ENCODE measurements around a stretch of chr2.

DNA sequence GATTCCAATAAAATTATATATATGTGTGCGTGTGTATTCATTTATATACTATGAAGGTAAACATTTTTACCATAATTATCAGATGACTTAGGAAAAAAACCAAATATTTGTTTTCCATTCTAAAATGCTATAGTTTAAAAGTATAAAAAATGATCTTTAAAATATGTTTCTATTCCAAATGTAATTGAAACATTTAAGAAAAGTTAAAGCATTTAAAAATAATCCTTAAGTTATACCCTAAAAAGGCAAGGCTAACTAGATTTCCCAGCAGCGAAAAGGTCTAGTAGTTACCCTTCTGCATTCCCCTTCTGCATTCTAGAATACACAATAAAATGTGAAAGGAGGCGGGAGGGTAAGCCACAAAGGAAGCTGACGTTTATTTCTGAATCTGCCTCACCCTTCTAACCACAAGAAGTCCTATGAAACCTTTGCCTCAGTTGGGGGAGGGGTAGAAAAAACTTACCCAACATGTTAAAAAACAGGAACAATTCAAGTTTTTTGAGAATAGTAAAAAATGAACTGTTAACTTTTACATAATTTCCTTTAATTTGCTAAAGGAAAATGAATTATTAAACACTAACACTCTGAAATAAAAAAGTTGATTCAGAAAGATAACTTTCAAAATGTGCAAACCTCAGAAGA lies 11.3 kb downstream of the STK17B start:
- CAGE, long polyA plus RNA: no peak
- RRBS: no CpG with 5 or more reads among the region's 4 CpGs

DNA sequence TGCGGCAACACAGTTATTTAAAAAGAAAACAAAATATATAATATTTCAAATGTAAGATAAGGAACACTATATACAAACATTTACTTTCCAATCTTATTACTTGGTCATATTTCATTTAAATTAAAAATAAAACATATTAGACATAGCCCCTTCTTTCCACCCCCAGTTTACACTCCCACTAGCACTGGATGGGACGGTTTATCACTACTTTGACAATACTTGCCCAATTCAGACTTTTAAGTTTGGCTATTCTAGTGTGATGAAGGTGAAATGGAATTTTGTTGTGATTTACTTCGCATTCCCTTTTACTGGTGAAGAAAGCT lies 6.1 kb downstream of the STK17B start:
- CAGE, long polyA plus RNA: no peak
- RRBS: no CpG with 5 or more reads among the region's 3 CpGs

DNA sequence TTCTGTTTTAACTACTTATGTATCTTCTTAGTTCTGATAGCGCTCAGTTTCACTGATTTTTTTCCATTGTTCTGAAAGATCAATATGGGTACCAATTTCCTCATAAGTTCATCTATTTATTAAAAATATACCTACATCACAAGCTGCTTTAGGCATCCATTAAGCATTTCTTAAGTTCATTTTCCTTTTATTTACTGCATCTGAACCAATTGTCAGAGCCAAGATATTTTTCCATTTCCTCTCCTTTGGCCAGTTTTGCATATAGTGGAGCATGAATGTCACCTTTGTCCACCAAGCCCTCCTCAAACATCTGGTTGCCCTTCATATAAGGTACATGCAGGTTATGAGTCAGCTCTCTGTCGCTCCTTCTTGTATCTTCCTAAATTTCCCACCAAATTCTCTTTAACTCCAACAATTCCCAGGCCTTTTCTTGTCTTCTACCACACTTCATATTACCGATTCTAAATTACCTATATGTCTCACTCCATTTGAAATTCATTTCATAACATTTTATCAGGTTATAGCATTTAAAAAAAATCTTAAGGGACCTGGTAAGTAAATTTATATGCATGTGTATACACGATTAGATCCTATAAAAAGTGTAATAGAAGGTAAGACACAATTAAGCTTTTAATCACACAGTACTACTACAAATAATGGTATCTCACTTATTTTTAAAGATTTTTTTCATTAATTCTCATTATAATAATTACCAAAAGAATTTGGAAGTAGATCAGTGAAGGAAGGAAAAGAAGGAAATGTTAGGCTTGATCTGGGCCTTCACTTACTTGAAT lies 5.2 kb downstream of the STK17B start:
- CAGE, long polyA plus RNA: no peak
- RRBS: no CpG with 5 or more reads among the region's 4 CpGs

- CAGE, long polyA plus RNA: no peak
- RRBS: no CpG with 5 or more reads among the region's 8 CpGs
Observed at GRCh38 chr2:196171996-196172437, 639 bp upstream of the STK17B start.

DNA sequence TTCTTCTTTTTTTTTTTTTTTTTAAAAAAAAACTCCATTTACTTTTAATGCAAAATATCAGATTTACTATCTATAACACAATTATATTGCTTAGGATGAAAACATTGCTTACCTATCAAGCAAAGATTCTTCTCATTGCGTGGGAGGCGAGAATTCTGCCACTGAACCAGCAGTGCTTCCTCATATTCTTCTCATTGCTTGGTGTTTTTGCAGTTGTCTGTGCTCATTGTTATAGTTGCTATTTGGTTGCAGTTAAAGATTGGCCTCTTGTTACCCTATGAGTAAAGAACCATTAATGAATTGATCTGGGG lies 17.7 kb upstream of the STK17B start:
- CAGE, long polyA plus RNA: no peak
- RRBS: no CpG with 5 or more reads among the region's 2 CpGs

DNA sequence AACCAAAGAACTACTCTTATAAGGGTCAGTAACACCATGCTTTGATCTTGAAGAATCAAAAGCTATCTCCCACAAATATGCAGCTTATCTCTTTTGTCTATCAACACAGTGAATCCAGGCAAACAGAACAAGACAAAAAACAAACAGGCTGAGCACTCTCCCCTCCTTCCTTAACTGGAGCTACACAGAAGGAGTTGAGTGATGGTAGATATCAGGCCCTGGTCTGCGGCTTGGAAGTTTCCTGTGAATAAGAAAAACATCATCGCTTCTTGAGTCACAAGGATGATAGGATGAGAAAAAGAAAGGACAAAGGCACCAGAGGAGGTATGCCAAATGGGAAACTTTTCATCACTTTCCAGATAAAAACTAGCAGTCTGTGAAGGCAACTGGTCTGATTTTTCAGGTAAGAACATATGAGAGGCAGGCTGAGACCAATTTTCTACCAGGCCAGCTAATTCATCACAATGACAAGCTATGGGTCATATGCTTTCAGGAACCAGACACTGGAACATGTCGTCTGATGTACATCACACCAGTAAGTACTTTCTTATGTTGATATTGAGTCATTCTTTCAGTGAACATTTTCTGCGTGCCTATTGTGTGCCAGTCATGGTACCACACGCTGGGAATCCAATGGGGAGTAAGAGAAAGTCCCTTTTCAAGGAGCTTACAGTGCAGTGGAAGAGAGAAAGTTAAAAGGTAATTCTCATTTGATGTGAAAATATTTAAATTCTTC lies 88.6 kb upstream of the STK17B start:
- CAGE, long polyA plus RNA: no peak
- RRBS: no CpG with 5 or more reads among the region's 5 CpGs

DNA sequence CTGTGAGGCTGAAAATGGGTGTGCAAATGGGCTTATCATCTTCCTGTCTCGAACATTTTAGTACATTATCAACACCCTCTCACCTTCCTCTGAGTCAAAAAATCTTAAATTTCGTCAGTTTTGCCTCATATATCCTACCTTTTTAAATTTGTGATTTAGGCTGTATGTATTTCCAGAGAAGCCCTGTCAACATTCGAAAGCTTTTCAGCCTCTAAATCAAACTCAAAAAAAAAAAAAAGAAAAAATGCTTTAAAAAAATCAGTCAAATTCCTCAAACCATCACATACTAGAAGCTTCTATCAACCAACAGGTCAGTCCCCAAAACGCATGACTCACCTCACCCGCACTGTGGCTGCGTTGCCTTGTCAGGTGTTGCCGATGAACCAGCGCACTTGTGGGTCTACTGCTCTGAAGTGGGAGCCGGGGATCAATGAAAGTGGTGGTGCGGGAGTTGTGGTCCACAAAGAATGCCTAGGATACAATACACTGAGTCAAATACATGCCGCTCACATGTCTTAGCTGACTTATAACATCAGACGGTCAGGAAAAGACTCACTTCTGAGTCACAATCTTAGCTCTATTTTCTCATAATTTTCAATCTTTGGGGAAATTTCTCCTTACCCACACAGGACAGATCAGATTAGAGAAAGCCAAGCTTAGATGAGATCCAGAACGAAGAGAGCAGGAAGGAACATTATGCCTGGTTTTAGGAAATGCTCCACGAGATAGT lies 107.0 kb upstream of the STK17B start:
- CAGE, long polyA plus RNA: no peak
- RRBS: no CpG with 5 or more reads among the region's 14 CpGs

GRCh38 chr2:196538197-196538608 lies 55.2 kb downstream of the HECW2 start:
- CAGE, long polyA plus RNA: no peak
- RRBS: no CpG with 5 or more reads among the region's 4 CpGs

- CAGE, long polyA plus RNA: no peak
- RRBS: under 1% methylated on average over 35 of the region's 104 CpGs
Observed at GRCh38 chr2:196592643-196593340, 562 bp downstream of the HECW2 start.

- CAGE, long polyA plus RNA: no peak
- RRBS: no CpG with 5 or more reads among the region's 11 CpGs
Observed at GRCh38 chr2:196640140-196640712, 711 bp downstream of the CCDC150 start.

DNA sequence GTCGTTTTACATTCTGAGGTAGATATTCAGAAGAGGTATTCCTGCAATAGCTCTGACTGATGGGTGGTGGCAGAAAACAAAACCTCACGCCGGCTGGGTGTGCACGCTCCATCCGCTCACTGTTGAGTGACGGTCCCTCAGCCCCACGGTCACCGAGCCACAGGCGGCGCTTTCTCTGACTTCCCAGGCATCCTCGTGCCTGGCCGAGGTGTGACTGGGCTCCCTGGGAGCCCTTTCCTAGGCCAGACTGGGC lies 83.6 kb upstream of the PGAP1 start:
- CAGE, long polyA plus RNA: no peak
- RRBS: no CpG with 5 or more reads among the region's 12 CpGs

- CAGE, long polyA plus RNA: no peak
- RRBS: no CpG with 5 or more reads among the region's 3 CpGs
Observed at GRCh38 chr2:197079484-197079796, 152.9 kb upstream of the PGAP1 start.

- CAGE, long polyA plus RNA: no peak
- RRBS: no CpG with 5 or more reads among the region's 11 CpGs
Observed at GRCh38 chr2:197255175-197256180, 55.1 kb downstream of the ANKRD44 start.

DNA sequence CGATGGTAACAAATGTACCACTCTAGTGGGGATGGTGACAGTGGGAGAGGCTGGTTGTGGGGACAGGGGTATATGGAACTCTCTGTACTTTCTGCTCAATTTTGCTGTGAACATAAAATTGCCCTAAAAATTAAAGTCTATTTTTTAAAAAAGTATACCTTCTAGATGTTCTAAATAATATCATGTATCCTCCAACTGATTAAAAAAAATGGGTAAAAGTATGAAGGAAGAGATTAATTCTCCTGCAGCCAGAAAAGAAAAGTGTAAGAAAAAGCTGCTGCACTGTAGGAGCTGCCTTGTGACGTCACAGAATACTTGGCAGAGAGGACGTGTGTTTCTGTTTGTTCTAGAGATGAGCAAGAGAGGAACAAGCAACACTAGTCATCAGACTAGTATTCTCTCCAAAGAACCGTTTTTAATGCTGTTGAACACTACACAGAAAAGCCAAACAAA lies 23.4 kb downstream of the ANKRD44 start:
- CAGE, long polyA plus RNA: no peak
- RRBS: no CpG with 5 or more reads among the region's 4 CpGs

GRCh38 chr2:197323263-197323844 lies 12.8 kb upstream of the ANKRD44 start:
- CAGE, long polyA plus RNA: no peak
- RRBS: no CpG with 5 or more reads among the region's 3 CpGs

DNA sequence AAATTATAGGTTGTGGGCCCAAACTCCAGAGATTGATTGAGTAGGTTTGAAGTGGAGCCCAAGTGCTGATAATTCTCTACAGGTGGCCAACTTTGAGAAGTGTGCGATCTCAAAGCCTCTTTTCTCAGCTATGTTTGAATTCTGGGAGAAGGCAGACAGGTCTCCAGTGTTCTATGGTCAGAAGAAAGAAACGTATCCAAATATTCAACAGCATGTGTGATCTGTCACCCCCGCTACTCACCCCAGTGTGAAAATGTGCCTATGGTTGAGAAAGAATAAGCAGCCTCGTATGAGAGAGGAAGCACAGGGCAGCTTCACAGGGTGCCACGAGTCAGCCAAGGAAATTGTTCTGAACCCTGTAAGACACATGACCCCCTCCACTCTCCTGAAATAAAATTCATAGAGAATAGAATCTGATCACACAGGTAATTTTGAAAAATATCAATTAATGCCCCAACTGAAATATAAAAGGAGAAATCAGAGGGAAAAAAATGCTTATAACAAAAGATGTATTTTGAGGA lies 8.0 kb upstream of the SF3B1 start:
- CAGE, long polyA plus RNA: no peak
- RRBS: no CpG with 5 or more reads among the region's 5 CpGs

DNA sequence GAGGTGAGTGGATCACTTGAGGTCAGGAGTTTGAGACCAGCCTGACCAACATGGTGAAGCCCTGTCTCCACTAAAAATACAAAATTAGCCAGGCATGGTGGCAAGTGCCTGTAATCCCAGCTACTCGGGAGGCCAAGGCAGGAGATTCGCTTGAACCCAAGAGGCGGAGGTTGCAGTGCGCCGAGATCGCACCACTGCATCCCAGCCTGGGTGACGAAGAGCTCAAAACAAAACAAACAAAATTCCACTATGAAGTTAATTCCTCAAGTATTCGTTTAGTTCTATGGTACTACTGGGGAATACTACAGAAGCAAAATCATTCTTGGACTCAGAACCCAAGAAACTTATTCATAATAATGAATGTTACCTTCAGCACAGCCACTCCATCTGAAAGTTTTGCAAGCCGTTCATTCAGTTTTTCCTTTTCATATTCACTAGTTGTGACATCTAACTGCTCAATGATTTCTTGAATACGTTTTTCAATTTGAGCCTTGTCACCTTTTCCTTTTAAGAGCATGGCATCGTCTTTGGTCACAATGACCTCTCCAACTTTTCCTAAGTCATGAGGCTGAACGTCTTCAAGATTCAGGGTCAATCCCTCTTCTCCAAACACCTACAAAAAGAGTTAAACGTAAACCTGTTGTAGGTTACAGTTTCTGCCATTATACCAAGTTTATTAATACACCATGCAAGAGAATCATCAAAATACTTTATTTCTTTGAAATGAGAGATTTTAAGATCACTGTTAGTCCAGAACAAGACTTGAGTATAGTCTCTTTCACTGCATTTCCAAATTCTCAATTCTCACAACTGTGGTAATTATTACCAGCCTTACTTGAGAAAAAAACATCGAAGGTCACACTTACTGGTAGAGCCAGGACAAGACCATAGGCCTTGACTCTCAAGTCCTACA lies 10.7 kb downstream of the HSPD1 start:
- CAGE, long polyA plus RNA: no peak
- RRBS: no CpG with 5 or more reads among the region's 14 CpGs

GRCh38 chr2:197504105-197504939 lies 4.1 kb downstream of the HSPE1 start:
- CAGE, long polyA plus RNA: no peak
- RRBS: no CpG with 5 or more reads among the region's 9 CpGs

DNA sequence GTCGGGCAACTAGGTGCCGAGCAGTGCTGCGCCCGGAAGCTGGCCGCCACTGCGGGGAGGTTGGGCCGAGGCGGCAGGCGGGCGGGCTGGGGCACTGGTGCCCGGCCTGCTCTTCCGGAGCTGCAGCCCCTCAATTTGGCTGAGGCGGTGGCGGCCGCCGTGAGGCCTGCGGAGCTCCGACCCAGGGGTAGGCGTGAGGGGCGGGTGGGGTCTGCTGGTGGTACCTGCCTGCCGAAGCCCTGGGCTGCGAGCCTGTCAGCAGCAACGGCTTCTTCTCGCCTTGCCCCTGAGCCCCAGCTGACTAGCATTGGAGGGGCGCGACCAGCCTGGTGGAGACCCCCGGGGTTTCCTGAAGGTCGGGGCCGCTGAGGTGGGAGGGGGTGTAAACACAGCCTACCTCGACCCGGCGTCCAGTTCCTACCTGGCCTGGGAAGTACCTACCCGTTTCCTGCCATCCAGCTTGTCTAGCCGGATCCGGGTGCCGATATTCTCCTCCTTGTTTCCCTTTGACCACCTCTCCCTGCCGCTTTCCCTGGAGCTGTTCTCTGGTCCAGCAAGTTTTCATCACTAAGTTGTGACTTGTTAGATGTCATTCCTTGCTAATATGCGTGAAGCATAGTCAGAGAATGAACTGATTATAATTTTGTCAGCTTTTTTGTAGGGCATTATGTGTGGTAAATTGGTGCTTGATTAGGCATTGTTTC lies 455 bp downstream of the MOB4 start:
- CAGE, long polyA plus RNA: no peak
- RRBS: 1% methylated on average over 19 of the region's 38 CpGs

DNA sequence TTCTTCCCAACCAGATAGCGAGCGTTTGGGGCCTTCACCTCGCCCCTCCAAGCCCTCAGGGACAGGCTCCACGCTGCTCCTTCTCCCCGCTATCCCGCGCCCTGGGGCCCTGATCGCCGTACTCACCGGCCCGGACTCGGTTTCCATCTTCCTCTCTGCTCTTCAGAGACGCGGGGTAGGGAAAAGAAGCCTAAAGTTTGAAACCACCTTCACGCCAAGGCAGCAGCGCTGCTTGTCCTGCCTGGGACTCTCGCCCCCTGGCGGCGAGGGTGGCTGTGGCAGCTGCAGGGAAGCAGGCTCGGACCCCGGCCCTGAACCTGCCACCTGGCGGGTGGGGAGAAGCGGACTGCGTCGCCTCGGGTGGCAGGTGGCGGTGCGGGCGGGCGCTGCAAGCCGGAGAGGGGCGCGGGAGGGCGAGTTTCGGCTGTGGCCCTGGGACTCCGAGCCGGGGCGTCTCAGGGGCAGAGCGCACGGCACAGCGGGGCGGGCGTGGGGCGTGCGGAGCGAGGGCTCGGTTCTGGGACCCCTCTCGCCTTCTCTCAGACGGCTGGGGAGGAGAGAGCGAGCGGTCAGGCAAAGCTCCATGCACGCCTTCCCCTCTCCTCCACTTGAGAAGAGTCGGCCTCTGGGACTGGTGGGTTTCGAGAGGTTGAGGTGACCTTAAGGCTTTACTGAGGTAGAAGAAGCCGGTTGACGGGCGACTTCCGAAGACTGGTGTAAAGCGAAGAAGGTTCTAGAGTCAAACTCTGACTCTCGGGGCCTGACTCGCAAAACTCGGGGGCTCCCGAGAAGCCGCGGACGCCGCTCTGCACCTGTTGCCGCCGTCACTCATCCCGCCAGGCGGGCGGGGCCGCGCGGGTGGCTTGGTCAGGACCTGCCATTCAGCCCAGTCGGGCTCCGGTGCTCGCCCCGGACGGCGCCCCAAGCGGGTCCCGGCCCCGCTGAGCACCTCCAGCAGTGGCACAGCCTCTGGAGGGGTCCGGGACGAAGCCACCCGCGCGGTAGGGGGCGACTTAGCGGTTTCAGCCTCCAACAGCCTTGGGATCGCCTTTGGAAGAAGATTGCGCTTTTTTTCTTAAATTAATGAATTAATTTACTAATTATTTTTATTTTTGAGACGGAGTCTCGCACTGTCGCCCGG lies 1.1 kb upstream of the BOLL start:
- CAGE, long polyA plus RNA: no peak
- RRBS: 3% methylated on average over 16 of the region's 97 CpGs